Suprapubic skin (tissue), 4 donors: ENCODE measurements around the genes EFNB1 and EDA.

DNA sequence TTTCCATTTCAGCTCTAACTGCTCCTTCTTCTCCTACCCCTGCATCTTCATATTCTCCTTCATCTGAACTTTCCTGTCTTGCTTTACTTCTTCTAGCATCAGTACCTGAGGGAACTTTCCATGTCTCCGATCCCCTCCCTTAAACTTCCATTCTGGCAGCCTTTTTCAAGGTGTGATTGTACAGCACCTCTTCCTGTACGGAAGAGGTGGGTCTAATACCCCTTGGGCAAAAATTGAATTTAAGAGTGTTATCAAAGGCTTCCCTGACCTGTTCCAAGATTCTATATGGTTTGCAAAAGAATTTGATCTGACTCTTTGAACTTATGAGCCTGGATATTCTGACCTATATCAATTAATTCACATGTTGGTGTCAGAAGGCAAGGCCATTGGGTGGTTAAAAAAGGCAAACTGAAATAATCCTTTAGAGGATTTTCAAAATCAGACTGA lies 155.6 kb upstream of the SPIN4 start:
- PRO-cap, result no peak
- RAMPAGE, long total RNA, 4 experiments, result start-site peak on the minus strand in 1 of 4 experiments, centred at position 188 of the sequence, 24 reads per replicate

DNA sequence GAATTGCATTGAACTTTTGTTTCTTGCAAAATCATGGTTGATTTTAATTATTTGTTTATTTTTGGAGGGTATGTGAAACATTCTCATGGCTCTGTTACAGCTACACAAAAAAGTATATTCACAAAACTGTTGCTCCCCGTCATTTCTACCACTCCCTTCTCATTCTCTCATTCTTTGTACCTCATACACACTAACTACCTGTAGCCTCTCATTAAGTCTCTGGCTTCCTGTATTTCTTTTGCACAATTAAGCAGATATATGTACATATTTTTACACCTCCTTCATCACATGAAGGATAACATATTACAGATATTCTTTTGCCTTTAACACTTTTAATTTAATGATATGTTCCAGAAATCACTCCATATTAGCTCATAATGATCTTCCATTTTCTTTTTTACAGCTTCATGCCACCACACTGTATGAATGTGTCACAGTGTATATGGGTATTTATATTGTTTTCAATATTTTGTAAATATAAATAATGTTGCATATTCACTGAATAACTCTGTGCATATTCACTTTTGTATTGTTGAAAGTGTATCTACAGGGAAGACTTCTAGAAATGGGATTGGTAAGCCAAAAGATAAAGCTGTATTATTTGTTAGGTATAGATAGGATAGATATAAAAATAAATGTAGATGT lies 204.6 kb upstream of the SPIN4 start:
- PRO-cap, result no peak
- RAMPAGE, long total RNA, 4 experiments, result no peak in any of the 4 experiments

DNA sequence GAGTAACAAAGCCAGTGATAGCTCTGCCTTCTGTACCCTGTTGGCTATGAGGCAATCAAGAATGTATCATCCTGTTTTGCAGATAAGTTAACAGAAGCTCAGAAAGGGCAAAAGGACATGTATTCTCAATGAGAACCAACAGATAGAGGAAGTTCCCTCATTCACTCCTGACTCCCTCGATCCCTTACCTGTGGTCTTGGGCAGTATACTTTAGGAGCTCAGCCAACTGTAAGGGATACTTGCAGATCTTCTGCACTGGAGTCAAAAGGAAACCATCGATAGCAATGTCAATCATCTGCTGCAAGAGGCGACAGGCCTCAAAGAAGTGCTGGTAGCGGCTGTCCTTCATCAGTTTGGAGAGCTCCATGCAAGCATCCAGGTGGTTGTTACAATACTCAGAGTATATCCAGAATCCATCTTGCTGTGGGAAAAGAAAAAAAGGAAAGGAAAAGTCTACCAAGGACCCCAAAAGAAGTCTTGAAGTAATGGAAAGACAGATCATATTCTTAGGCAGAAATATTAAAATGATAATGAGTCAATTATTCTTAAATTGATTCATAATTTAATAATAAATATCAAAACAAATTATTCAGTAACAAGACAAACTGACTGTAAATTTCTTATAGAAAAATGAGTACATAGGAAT lies 106.7 kb downstream of the ARHGEF9 start:
- PRO-cap, result no peak
- RAMPAGE, long total RNA, 4 experiments, result no peak in any of the 4 experiments

- PRO-cap, result no peak
- RAMPAGE, long total RNA, 4 experiments, result no peak in any of the 4 experiments
These were observed 5.6 kb downstream of the ASB12 start for GRCh38 chrX:64224829-64225132.

- PRO-cap, result no peak
- RAMPAGE, long total RNA, 4 experiments, result no peak in any of the 4 experiments
These were observed 99.4 kb downstream of the ZC3H12B start for GRCh38 chrX:65133939-65134441.

GRCh38 chrX:65595405-65596134 lies 61.0 kb upstream of the LAS1L start:
- PRO-cap, result no peak
- RAMPAGE, long total RNA, 4 experiments, result no peak in any of the 4 experiments

DNA sequence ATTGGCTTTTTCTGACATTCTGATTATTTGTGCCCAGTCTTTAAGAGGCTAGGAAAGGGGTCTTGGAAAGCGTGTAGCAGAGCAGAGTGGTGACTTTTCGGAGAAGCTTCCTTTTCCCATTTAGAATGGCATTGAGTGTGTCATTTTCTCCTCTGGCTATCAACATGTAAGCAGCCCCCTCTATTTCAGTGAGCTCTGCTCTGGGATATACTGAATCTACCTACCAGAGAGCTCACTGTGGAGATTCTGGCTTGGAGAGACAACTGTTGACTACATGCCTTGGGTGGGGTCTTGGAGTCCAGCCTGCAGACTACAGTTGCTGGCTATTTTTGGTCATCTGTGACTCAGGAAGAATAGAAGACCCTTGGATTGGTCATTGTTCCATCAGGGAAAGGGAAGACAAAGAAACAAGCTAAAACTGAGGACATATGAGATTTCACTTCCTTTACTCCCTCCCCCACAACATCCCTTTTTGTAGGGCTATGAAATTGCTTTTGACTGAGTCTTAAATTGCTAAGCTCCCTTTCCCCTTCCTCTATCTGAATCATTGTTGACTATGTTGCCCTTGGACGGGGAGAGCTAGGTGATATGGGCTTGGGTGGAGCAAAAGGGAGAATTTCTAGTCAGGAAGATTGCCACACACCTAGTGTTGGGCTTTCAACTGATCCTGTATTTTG lies 11.5 kb downstream of the MSN start:
- PRO-cap, result no peak
- RAMPAGE, long total RNA, 4 experiments, result no peak in any of the 4 experiments

DNA sequence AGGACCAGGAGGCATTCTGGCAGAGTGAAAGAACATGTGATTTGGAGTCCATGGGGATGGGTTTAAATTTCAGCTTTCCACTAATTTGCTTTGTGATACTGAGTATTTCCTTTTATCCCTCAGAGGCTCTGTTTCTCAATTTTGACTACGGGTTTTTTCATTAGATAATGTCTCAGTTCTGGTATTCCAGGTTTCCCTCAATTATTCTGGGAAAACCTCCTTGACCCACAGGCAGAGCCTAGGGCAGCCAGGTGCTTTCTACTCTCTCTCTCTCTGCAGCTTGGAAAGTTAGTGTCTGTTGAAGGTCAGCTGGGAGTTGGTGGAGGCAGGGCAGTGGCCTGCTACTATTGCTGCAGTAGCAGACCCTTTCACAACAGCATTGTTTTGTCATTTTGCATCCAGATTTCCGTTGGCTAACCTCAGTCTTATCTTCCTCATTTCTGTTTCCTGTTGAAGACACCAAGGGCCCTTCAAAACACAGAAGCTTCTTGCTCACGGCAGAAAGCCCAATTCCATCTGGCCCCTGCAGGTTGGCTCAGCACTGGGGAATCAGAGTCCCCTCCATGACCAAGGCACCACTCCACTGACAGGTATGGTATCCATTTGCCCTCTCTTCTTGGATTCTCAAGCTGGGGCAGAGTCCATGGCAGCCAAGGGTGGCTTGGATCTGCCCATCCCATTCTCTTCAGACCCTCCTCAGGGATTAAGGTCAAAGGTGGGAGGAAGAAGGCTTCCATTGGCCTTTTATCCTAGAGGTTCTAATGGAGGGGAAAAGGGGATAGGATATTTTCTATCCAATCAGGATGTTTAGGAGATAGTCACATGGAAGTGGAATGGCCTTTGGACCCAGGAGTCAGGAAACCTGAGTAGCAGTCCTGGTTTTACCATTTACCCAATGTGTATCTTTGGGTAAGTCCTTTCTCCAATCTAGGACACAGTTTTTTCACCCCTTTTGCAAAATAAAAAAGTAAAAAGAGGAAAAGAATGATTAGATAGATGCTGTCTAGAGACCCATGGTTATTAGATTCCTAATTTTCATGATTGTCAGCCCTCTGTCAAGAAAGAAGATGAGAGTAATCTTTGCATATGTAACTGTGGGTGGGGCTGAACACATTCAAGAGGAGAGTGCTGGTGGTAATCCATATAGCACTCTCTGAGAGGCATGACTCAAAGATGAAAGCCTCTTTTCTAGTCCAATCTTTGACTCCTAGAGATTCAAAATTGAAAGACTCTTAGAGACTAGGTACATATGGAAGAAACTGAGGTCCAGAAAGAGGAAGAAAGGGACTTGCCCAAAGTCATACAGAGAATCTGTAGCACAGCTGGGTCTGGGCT lies 24.5 kb downstream of the VSIG4 start:
- PRO-cap, result no peak
- RAMPAGE, long total RNA, 4 experiments, result no peak in any of the 4 experiments

GRCh38 chrX:67544716-67545892 lies 1.3 kb downstream of the AR start:
- PRO-cap, result no peak
- RAMPAGE, long total RNA, 4 experiments, result no peak in any of the 4 experiments

DNA sequence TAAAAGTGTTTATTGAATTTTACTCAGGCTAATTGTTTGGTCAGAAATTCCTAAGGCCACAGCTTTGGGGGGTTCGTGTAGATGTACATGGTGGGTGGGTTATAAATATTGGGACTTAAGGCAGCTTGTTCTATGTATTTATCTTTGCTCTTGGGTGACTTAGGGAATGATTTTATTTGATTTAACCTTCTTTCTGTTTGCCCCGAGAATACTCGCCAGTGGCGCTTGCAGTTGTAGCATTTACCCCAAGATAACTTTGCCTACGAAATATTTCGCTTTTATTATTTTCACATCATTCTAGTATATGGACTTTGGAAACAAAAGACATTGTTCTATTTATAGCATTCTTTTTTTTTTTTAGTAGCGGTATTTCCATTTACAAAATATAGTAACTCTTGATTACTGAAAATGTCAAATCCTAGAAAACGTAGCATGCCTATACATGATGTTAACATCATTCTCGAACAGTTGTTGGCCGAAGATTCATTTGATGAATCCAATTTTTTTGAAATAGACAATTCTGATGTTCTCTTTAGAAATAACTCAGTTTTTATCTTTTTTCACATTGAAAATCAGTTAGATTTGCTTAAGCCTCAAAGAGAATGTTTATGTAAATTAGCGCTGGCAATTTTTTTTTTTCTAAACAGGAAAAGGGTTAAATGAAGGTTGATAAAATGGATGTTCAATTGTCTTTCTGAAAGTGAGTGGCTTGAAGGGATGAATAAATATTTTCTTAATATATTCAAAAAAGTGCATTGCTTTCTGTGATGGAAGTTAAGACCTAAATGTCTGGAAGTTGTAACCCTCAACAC lies 35.3 kb downstream of the YIPF6 start:
- PRO-cap, result no peak
- RAMPAGE, long total RNA, 4 experiments, result no peak in any of the 4 experiments

- PRO-cap, result no peak
- RAMPAGE, long total RNA, 4 experiments, result no peak in any of the 4 experiments
These were observed 954 bp upstream of the EFNB1 start for GRCh38 chrX:68827861-68828273.

- PRO-cap, result bidirectional peak, plus-strand start at chrX:68829021, minus-strand start at chrX:68828839
- RAMPAGE, long total RNA, 4 experiments, result start-site peak on the plus strand in 4 of 4 experiments, at chrX:68828978-68829025 at its widest, 44 to 225 reads per replicate
These were observed at the start of gene EFNB1 for GRCh38 chrX:68828573-68829132. TSS of gene EFNB1 (plus strand) at chrX:68829021.

DNA sequence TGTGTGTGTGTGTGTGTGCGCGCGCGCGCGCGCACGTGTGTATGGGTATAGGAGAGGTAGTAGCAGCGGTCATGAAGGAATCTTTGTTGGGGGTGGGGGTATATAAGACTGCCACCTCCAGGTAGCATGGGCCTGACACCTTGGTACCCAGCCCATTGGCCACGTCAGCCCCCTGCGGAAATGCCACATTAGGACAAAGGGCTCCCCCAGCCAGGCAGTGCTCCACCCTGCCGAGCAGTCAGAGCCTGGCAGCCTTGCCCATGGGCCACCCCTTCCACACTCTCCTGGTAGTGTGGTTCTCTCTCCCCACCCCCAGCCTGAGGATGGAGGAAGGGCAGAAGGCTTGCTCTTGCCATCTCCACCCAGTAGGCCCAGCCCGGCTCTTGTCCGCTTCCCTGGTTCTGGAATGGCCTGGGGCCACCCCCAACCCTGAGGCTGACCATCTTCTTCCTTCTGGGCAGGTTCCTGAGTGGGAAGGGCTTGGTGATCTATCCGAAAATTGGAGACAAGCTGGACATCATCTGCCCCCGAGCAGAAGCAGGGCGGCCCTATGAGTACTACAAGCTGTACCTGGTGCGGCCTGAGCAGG lies 9.4 kb downstream of the EFNB1 start:
- PRO-cap, result no peak
- RAMPAGE, long total RNA, 4 experiments, result no peak in any of the 4 experiments

DNA sequence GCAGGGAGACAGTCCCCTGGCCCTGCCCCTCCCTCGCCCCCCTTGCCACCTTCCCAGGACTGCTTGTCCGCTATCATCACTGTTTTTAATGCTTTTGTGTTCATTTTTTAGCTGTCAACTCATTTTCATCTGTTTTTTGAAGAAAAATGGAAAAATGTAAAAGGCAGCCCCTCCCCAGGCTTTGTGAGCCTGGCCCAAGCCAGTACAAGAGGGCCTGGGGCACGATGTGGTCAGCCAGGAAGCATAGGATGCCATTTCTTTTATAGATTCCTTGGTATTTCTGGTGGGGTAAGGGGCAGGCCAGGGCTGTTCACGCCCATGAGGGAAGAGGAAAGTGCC lies 12.1 kb downstream of the EFNB1 start:
- PRO-cap, result no peak
- RAMPAGE, long total RNA, 4 experiments, result no peak in any of the 4 experiments

DNA sequence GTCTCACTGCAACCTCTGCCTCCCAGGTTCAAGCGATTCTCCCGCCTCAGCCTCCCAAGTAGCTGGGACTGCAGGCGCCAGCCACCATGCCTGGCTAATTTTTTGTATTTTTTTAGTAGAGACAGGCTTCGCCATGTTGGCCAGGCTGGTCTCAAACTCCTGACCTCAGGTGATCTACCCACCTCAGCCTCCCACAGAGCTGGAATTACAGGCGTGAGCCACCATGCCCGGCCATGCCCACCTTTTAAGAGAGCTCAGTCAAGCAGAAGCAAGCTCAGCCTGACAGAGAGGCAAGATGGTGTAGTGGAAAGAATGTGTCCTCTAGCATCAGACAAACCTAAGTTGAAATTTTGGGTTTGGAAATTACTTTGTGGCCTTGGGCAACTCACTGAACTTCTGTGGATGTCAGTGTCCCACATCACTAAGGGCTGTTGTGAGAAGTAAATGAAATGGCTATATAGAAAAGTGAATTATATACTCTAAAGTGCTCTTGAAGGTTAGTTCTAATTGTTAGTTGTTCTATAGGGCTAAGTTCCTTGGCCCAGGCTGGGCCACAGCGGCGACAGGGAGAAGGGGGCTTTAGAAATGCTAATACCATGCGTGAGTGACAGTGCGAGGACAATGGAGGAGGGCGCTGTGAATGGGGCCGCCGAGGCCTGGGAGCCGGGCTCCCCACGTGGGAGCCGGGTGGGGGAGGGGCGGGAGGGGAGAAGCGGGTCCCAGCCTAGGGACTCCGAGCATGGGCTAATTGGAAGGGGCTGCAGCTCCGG lies 15.7 kb downstream of the PJA1 start:
- PRO-cap, result no peak
- RAMPAGE, long total RNA, 4 experiments, result no peak in any of the 4 experiments

DNA sequence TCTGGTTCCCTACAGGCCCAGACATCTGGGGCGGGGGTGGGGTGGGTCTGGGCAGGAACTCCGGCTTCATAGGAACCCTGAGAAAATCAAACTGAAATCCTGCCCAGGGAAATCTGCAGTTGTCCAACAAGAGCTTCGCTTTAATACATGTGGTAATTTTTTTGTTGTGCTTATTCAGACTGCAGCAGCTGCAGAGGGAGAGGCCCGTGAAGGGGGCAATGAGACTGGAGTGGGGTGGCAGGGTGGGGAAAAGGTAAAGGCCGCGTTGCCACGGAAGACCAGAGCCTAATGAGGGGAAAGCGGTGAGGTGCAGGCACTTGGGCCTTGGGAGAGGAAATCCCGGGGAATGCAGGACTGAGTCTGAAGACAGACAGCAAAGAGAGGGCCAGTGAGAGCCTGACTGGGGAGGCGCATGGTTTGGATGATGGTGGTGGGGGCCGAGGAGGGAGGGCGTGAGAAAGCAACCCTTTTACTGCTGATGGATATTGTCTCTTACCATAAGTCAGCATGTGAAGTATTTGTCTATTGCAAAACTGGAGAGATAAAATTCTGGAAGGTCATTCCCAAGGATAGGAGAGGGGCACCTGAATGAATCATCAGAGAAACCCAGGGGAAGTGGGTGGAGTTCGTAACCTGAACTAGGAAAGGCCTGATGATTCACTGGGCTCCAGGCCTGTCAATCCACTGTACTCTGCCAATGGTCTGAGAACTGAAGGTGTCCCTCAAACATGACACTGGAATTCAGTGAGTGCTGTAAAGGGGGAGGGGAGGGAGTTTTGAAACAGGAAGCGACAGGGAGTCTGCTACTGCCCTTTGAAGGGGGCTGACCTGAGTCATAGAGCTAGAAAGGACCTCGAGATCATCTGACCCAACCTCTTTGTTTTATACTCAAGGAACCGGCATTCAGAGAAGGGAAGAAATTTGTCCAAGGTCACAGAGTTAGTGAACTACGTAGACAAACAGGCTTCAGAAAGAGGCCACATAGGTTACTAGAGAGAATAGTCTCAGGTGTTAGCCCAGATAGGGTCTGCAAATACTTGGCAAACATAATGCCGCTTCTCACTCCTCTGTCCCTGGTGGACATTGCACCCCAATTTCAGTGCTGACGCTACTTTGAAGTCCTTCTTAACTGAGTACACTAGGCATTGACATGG lies 52.1 kb downstream of the NALF2 start:
- PRO-cap, result no peak
- RAMPAGE, long total RNA, 4 experiments, result no peak in any of the 4 experiments

GRCh38 chrX:69615982-69616919 lies at the start of gene EDA:
TSS of gene EDA (plus strand) at chrX:69616113.
- PRO-cap, result no peak
- RAMPAGE, long total RNA, 4 experiments, result start-site peak on the plus strand in 1 of 4 experiments, at chrX:69616092-69616148 at its widest, 29 reads per replicate

DNA sequence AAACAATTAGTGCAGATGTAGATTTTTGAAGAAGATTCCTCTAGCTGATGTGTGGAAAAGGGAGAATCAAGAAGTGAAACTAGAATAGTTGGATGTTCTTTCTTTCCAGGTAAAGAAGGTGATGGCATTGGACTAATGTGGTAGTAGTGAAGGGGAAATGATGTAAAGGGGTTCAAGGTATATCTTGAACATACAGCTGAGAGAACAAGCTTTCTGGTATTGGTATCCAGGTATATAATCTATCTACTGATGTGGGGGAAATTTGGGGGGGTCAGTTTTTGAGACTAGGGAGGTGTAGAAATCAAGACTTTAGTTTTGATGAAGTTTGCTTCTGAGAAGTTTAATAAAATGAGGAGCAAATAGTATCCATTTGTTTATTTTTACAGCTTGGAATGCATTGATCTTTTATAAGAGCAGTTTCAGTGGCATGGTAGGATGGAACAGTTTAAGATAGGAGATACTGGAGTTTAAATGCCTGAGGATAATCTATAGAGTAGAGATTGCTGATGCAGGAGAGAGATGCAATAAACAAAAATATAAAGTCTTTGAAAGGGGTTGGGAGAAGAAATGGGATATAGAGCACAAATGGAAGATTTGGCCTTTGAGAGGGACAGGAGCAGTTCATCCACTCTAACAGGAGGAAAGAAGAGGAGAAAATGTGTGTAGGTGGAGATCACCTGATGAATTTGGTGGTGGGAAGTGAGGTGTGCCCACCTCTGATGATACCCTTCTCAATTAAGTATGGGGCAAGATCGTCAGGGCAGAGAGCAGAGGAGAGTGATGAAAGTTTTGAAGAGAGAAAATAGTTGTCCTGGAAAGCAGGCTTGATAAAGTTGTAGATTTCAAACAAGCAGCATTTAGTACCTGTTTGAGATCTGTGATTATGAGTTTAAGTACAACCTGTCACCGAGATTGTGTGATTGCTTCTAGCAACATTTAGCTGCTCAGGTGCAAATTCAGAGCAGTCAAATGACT lies 35.6 kb downstream of the EDA start:
- PRO-cap, result no peak
- RAMPAGE, long total RNA, 4 experiments, result start-site peak on the plus strand in 1 of 4 experiments, centred at position 675 of the sequence, 9 reads per replicate

GRCh38 chrX:70135603-70136096 lies 2.4 kb downstream of the IGBP1 start:
- PRO-cap, result no peak
- RAMPAGE, long total RNA, 4 experiments, result no peak in any of the 4 experiments

DNA sequence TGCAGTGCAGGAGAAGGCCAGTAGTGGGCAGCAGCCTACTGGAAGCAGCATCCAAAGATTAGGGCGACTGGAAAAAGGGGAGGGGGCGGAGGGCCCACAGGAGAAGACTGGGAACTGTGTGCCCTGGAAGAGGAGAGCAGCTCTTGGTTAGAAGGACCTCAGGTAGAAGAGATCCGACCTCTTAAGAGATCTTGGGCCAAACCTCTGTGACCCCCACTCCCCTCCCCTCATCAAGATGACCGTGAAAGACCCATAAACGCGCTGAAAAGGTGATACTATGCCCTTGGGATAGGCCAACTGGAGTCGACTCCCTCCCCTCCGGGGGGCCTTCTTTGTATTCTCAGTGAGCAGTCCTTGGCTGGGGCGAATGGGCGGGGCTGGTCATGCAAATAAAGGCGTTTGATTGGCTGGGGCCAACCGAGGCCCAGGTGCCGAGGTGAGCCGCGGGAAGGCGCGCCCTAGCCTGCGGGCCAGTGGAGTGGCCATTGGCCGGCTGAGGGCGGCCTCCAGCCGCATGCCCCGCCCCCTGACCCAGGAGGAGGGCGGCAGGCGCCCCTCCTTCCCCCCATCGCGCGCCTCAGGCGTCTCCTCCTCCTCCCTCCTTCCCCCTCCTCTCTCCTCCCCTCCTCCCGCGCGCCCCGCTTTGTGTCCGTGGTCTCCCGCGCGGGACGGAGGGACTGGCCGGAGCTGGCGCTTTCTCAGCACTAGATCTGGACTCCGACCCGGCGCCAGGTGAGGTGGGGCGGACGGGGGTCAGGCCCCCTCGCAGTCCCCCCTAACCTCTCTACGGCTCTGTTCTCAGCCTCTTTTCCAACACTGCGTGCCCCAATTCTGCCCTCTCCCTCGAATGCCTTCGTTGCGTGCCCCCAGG lies 10.1 kb downstream of the DLG3 start:
- PRO-cap, result no peak
- RAMPAGE, long total RNA, 4 experiments, result start-site peak on the plus strand in 3 of 4 experiments, centred at positions 633 to 653 of the sequence, 14 to 54 reads per replicate